Paraaortic lymph node (tissue), 1 donor: Measurements from ENCODE around the genes CYB5D1, ALOXE3 and VAMP2.

GRCh38 chr17:7835282-7836217 lies 1.5 kb downstream of the KDM6B start:
- PRO-cap, result bidirectional peak, plus-strand start at chr17:7835329, minus-strand start at chr17:7834997; bidirectional peak, plus-strand start at chr17:7835662, minus-strand start at chr17:7835589

- PRO-cap, result no peak
These were observed 3.5 kb downstream of the KDM6B start for GRCh38 chr17:7837316-7838077.

DNA sequence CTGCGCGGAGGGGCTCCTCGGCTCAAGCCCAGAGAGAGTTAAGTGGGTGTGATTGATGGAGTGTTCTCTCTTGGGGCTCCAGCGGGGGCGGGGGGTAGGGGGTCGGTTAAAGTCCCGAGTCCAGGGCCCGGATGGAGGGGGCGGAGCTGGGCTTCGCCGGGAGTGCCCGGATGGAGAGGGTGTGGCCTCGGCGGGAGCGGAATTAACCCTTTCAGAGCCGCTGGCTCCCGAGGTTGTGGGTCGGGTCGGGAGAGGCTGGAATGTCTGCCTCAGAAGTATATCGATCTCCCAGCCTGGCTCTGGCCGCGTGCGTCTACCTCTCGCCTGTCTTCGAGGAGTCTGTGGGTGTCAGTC lies 8.1 kb downstream of the KDM6B start:
- PRO-cap, result bidirectional peak, plus-strand start at position 230 of the sequence, minus-strand start at position 80 of the sequence

DNA sequence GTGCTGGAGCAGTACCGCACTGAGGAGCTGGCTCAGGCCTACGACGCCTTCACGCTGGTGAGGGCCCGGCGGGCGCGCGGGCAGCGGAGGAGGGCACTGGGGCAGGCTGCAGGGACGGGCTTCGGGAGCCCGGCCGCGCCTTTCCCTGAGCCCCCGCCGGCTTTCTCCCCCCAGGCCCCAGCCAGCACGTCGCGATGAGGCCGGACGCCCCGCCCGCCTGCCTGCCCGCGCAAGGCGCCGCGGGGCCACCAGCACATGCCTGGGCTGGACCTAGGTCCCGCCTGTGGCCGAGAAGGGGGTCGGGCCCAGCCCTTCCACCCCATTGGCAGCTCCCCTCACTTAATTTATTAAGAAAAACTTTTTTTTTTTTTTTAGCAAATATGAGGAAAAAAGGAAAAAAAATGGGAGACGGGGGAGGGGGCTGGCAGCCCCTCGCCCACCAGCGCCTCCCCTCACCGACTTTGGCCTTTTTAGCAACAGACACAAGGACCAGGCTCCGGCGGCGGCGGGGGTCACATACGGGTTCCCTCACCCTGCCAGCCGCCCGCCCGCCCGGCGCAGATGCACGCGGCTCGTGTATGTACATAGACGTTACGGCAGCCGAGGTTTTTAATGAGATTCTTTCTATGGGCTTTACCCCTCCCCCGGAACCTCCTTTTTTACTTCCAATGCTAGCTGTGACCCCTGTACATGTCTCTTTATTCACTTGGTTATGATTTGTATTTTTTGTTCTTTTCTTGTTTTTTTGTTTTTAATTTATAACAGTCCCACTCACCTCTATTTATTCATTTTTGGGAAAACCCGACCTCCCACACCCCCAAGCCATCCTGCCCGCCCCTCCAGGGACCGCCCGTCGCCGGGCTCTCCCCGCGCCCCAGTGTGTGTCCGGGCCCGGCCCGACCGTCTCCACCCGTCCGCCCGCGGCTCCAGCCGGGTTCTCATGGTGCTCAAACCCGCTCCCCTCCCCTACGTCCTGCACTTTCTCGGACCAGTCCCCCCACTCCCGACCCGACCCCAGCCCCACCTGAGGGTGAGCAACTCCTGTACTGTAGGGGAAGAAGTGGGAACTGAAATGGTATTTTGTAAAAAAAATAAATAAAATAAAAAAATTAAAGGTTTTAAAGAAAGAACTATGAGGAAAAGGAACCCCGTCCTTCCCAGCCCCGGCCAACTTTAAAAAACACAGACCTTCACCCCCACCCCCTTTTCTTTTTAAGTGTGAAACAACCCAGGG lies 1.1 kb upstream of the TMEM88 start:
- PRO-cap, result no peak

- PRO-cap, result bidirectional peak, plus-strand start at chr17:7858003, minus-strand start at chr17:7857877
These were observed at the start of gene CYB5D1 for GRCh38 chr17:7857815-7858155. Gene CYB5D1 (plus strand): TSS chr17:7858003.

DNA sequence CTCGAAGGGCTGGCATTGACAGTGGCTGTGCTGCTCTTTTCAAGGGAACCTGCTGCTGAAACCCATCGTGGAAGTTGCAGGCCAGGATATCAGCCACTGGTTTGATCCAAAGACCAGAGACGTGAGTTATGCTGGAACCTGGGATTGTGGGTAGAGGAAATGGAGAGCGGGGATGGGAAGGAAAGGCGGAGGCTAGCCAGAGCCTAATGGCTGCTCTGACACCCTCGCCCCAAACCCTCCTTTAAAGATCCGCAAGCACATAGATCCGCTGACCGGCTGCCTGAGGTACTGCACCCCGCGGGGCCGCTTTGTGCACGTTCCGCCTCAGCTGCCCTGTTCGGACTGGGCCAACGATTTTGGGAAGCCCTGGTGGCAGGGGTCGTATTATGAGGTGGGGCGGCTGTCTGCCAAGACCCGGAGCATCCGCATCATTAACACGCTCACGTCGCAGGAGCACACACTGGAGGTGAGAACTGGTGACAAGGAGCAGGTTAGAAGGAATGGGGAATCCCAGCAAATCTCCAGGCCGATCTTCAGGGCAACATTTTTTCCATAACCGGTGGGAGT lies 639 bp downstream of the CYB5D1 start:
- PRO-cap, result no peak

DNA sequence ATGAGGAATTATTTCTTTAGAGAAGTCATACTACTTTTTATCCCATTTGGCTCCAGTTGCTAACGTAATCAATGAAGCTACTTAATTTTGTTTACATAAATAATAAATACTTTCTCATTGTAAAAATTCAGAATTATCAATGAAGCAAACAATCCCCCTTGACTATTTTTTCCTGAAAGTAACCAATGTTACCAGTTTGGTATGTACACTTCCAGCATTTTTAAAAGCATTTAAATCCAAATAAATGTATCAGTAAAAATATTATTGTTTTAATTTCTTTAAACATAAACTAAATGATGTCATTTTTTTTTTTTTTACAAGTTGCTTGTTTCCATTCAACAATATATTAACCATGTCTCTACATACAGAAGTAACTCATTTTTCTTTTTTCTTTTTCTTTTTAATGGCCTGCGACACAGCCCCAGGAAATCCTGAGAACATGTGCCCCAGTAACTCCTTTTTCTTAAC lies 11.5 kb upstream of the CHD3 start:
- PRO-cap, result no peak

DNA sequence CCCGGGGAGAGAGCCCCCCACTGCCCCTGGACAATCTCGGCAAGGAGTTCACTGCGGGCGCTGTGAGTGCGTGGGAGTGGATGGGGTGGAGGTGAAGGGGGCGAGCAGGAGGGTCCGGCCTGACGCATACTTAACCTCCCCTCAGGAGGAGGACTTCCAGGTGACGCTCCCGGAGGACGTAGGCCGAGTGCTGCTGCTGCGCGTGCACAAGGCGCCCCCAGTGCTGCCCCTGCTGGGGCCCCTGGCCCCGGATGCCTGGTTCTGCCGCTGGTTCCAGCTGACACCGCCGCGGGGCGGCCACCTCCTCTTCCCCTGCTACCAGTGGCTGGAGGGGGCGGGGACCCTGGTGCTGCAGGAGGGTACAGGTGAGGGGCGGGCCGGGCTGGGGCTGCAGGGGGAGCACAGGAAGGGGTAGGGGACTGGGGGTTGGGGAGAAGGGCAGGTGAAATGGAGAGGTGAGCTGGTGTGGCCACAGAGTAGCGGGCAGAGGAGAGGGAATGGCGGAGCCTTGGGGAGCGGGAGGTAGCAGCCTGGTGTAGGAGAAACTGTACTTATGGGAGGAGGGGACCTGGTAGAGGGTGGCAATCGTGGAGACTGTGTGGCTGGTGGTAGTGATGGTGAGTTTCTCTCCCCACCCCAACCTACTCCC lies 506 bp downstream of the ALOX15B start:
- PRO-cap, result no peak

DNA sequence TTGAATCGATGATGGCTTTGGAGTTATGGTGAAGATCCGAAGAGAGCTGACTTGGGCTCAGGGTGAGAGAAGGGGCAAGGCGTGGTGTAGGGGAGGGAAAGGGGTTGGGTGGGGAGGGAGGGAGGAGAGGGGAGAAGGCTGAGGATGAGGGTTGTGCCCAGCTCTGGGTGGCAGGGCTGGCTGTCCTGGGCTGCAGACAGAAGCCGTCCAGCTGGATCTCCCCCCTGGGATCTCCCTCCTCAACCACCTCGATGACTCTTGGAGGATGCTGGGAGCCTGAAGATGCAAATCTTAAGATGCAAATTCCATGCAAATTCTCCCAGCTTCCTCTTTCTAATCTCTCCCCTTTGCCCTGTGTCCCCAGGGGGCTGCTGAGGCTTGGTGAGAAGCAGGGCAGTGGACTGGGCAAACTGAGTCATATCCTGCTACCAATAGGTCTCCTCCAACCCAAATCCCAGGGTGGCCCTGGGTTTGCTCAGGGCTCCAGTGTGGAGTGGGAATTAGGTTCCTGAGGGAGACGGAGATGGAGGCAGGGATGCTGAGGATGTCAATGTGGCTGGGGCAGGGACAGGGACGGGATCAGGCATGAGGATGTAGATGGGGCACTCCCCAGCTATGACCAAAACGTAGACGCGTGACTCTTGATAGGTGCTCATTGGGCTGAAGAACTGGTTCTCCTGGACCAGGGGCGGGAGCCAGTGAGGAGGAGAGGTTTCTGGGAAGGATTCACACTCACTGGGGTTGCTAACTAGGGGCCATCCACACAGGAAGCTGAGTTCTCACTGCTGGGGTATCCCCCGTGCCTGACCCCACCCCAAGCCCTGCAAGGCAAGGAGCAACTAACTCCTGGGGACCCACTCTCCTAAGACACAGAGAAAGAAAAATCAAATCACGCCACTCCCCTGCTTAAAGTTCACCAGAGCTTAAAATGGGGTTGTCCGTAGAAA lies 3.6 kb upstream of the ALOX12B start:
- PRO-cap, result bidirectional peak, plus-strand start at position 374 of the sequence, minus-strand start at position 233 of the sequence

DNA sequence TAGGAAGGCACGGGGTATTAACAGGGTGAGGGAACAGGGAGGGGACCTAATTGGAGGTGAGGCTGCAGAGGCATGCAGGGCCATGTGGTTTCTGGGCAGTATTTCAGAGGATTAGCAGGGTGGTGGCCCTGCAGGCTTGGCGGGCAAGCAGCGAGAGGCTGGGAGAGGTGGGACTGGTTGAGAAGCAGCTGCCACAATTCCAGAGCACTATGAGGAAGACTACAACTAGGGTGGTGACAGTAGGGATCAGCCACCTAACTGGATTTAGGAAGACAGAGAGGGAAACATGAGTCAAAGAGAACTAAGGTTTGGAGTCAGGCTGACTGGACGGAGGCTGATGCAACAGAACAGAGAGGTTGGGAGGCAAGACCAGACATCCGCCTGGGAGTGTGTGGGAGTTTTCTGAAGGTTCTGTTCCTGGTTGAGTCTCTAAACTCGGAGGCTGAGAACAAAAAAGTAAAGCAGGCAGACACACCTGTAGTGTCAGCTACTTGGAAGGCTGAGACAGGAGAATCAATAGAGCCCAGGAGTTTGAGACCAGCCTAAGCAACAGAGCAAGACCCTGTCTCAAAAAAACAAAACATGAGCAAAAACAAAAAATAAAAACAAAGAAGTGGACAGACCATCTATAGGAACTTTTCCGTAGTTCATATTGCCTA lies 12.2 kb downstream of the ALOXE3 start:
- PRO-cap, result no peak

DNA sequence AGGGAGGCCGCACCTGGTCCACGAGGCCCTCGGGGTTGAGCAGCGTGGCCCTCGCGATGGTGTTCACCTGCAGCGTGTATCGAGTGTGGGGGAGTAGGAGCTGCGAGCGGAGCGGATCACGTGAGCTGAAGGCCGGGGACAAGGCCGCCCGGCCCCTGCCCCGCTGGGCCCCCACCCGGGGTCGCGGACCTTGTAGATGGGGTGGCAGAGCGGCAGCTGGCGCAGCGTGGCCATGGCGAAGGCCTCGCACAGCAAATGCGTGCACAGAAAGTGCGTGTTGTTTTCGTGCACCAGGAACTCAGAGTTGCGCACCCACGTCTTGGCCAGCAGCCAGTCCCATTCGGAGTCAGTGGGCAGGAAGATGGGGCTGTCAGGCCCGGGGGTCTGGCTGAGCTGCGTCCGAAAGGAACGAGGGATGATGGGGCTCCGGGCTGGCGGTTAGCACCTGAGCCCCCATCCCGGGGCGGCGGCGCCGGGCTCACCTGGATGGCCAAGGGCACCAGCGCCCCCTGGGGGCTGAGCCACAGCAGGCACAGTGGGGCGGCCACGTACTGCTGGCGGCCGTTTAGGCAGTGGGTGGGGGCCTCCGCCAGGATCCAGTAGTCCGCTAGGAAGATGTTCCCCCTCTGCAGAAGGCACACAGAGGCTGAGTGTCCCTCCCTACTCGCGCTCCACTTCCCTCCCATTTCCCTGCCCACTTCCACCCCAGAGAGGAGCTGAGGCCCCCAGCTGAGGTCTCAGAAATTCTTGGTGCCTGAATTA lies 8.2 kb downstream of the ALOXE3 start:
- PRO-cap, result no peak

- PRO-cap, result bidirectional peak, plus-strand start at chr17:8118225, minus-strand start at chr17:8118084; bidirectional peak, plus-strand start at chr17:8118602, minus-strand start at chr17:8118501
These were observed at the start of gene ALOXE3 for GRCh38 chr17:8117538-8118742. Gene ALOXE3 (minus strand): TSS chr17:8118514.

DNA sequence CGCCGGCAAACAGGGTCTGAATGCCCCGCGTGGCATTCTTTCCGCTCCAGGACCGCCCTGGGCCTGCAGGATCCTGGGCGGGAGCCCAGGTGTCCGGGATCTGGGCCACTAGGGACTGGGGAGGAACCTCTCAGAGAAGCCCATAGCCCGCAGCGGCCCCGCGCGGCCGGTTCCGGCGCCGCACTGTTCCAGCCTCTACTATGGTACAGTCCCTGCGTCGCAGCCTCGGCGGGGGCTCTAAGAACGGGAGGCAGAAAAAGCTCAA lies 361 bp upstream of the ALOXE3 start:
- PRO-cap, result no peak

GRCh38 chr17:8151246-8152307 lies 627 bp downstream of the PER1 start:
- PRO-cap, result bidirectional peak, plus-strand start at chr17:8151342, minus-strand start at chr17:8151176; bidirectional peak, plus-strand start at chr17:8151972, minus-strand start at chr17:8151849

- PRO-cap, result no peak
These were observed 2.5 kb upstream of the PER1 start for GRCh38 chr17:8154761-8154965.

DNA sequence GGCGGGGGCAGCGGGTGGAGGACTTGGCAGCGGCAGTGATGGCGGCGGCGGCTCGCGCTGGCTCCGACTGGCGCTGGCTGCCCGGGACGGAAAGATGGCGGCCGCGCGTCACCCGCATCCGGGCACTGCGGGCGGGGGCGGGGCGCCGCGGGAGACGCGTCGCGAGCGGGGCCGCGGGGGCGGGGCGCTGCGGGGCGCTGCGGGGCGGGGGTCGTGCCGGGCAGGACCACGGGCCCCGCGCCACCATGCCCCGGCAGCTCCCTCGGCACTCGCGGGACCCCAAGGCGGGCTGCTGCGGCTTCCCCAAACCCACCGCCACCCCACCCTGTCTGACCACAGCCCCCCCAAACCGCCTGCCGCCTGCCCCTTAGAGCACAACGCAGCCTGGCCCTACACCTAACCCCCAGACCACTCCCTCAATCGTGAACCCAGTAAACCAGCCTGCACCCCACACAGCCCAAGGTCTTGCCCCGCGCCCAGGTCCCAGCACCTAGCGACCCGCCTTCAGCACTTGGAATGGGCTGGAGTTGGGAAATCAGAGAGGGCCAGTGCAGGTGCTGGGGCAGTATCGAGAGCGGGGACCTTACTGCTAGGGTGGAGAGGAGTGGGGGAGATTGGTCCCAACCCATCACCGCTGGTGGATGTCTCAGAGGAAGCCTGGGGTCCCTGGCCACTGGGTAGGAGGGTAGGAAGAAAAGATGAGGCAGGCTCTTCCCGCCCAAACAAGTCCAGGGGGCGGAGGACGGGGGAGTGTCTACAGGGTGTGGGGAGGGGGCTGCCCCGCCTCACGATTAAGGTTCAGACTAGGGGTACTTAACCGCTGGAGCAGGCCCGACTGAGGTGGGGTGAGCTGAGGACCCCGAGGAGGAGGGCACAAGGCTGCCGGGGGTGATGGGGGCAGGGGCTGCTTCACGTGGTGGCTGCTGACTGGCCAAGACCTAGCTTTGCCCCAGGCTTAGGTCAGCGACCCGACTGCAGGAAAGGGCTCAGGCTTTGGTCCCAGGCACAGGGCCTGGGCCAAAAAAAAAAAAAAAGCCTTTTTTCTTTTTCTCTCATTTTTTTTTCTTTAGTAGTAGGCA lies at the start of gene VAMP2:
Gene VAMP2, minus strand, starts transcription at position 69 of the 1,079 bp plus-strand sequence.
- PRO-cap, result bidirectional peak, plus-strand start at position 125 of the sequence, minus-strand start at position 69 of the sequence; bidirectional peak, plus-strand start at position 524 of the sequence, minus-strand start at position 513 of the sequence; bidirectional peak, plus-strand start at position 725 of the sequence, minus-strand start at position 730 of the sequence

DNA sequence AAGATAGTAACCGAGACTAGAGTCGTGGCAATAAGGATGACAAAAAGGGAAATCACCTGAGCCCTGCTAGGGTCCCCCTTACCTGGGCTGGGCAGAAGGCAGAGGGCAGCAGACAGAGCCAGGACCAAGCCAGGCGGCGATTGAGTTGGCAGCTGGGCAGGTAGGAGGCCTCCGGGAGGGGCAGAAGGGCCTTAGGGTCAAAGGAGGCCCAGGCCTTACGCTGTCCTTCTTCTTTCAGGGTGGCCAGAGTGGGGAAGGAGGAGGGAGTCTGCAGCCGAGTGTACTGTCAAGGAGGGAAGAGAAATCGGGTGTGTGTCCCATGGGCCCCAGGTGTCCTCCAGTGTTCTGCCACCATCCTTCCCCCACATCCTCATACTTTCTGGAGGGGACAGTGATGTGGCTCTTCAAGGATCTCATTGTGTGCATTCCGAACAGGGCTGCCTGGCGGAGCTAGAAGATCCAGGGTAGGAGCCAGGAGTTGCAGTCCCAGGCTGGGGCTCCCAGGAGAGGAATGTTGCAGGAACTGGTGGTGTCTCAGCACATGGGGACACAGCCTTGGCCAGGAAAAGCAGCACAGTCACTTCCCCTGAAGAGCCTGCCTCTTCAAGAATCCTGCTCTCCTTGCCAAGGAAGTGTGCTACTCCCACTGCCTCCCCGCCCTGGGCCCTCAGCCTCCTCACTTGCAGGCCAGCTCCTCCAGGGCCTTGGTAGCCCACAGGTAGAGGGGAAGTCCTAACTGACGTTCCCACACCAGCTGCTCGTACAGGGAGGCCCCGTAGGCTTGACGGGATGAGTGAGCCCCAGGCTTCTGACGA lies 13.3 kb downstream of the CTC1 start:
- PRO-cap, result no peak

- PRO-cap, result no peak
These were observed 1.3 kb upstream of the ODF4 start for GRCh38 chr17:8338181-8338804.

DNA sequence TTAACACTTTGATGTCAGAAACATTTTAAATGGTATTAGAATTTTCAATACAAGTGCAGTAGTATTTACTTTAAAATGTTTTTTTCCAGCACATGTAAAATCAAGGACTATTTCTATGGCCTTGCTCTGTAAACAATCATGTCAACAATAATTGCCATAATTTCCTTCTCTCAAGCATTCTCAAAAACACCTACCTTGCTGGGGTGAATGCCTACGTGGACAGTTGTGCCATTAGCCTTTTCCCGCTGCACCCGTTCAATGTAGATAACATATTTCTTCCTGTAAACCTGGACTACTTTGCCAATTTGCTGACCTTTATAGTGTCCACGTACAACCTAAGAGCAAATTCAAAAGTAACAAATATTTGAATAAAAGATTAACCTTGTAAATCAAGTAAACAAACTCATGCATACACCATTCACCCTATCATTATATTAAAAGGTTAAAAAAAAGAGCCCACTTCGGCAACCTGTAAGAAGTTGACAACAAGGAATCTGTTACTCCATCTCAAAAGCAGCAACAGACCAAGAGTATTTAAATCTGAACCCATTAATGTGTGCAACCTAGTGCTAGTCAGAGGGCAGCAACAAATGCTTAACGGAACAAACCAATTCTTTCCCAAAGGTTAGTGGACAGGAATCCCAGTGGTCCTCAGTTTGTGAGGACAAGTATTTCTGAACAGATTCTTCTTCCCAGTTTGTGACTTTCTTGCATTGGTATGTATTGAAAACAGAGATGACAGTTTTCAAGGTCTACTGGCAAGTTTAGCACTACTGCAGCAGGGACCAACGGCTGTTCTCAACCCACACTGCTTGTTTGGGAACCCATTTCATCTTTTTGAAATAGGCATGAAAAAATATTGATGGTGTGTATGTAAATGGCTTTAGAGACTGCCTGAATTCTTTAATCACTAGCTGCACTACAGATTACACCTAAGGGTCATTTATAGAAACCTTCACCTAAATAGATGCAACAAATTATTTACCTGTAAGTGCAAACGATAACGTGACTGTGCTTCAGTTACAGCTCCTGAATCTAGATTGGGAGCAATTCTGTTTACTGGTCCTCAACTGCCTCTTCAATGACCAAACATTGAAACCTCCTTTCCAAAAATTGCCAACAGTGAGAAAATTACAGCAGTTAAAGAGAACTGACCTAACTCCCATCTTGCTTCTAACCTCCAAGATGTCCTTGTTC lies 3.0 kb downstream of the RPL26 start:
- PRO-cap, result no peak

- PRO-cap, result no peak
These were observed 232 bp downstream of the RPL26 start for GRCh38 chr17:8382877-8383044.